RPMI7951 (cell line): ENCODE data around the genes FGF10, MRPS30 and FST.

DNA sequence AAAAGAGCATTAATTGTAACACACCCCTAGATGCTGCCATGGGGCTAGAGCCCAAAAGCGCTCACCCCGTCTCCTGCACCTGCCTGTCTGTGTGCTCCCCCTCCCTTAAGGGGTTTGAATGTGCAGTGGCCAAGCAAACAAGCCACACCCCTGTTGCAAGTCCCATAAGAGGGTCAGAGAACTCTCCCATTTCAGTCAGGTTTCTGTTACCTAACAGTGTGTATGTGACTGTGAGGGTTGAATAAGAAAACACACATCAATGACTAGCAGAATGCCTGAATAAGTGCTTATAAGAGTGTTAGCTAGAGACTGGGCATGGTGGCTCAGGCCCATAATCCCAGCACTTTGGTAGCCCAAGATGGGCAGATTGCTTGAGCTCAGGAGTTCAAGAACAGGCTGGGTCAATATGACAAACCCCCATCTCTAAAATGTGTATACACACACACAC is 14.1 kb upstream of the SELENOP start:
- RAMPAGE, long total RNA, result no peak

DNA sequence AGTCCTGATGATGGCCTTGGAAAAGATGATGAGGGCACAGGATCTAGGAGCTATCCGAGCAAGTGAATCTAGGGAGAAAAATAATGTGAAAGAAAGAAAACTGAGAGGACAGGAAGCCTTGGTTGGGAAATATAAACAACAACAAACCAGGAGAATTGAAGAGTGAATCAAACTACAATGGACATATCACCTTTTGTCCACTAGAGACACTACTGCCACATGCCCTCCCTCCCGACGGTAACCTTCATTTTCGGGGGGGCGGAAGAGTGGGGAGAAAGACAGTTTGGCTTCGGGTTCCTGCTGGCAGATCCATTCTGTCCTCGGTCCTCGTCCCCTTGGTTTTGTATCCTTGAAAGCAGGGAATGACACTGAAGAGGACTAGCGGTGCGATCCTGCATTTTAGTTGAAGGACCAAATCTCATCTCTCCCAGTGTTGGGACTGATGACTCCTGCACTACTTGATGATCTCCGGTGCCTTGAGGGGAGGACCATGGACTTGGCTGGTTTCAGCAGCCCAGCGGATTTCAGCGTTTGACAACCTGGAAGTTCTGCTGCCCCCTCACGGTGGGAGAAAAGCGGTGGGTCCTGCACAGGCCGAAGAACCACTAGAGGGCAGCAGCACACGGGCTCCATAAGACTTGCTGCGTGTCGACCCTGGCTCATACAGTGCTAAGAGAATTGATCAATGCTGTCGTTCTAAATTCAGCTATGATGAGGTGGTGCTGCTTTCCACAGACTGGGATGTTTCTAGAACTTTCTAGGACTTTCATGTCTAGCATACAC is 15.2 kb upstream of the ZNF131 start:
- RAMPAGE, long total RNA, result no peak

DNA sequence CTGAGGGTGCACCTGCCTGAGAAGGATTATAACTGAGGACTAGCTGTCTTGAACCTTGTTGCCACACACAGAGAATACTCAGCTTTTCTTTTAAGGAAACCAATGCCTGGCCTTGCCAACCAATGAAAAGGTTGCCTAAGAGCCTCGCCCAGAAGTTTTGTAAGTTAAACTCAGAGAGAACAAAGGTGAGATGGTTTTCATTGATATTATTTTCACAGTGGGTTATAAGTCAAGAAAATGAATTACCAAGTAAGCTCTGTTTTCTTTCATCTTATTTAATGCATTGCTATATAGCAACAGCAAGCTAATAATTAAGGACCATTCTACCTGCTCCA is 45.0 kb downstream of the NIM1K start:
- RAMPAGE, long total RNA, result no peak

DNA sequence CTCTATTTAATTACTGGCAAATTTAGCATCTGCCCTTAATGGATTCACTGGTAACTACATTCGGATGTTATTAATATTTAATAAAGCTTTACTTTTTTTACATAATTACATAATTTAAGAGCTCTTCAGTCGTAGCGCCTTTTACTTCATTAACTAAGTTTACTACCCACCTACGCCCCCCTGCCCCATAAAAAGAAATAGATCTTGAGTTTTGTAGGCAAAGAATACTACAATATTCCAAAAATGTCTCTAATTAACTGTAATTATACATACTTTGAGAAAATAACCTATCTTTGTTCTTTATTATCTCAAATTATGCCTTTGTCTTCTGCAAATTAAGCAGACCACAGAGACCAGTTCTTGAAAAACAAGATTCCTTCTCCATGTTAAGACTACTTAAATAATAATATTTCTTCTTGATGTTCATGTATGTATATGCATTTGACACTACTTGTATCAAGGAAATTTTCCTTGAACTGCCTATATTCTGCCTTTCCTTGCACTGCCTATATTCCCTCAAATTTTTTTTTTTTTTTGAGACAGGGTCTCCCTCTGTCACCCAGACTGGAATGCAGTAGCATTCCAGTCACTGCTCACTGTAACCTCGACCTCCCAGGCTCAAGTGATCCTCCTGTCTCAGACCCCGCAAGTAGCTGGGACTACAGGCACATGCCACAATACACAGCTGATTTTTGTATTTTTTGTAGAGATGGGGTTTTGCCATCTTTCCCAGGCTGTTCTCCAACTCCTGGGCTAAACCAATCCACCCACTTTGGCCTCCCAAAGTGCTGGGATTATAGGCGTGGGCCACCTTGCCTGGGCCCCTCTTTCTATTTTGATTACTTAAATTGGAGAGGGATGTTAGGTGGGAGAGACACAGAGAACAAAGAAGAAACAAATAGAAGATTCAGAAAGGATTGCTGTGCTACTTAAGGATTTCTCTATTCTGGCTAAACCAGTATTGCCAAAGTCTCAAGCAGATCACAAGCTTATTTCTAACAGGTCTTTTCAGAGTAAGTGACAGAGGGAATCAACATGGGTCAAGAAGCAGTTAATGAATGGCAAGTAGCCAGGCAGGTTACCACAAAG is 4.2 kb downstream of the HMGCS1 start:
- RAMPAGE, long total RNA, result no peak

DNA sequence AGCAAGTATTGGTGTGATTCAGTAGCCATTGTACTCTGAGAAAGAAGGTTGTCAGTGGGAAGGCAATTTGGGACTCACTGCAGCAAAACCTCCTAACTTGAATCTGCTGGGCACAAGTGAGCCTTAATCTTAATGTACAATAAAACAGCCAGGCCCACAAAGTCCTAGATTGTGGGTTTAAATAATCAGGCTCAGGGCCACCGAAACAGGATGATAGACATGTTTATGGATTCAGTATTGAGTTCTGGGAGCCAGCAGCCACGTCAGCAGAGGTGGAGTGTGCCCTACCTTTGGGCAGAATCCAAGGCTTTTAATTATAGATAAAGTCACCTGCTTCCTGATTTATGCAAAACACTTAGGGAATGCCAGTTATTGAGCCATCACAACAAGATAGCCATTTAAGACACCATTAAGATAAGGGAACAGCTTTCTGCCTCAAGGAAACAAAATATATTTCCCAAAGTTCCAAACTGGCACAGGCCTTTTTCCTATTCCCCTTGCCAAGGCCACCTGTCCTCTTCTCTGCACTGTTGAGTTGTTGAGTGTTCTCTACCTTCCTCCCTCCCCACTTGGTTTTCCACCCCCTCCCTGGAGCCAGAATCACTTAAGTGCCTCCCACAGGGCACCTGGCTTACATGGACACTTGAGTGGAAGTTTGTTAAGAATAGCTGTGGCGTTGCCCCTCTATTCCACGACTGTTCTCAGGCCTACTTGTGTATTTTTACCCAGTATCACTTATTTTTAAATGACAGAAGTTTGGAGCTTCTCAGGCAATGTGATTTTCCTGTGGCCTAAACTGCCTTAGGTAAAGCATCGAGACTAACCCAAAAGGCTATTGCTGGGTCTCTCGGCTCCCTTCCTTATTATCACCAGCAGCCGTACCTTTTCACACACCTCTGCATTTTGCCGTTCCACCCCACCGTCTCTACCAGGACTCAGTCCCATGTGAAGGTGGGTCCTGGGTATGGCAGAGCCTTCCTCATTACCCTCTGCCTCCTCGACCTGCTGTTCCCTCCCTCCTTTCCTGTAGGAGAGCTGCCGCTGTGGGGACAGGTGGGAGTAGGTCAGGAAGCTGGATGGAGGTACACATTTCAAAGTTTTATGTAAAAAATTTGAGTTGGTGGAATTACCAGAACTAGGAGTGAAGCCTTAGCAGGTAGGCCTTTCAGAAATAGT is 2.2 kb downstream of the CCL28 start:
- RAMPAGE, long total RNA, result no peak

GRCh38 chr5:43497563-43498280 is 14.1 kb upstream of the TMEM267 start:
- RAMPAGE, long total RNA, result no peak

GRCh38 chr5:43684089-43684512 is 81.1 kb downstream of the NNT start:
- RAMPAGE, long total RNA, result no peak

DNA sequence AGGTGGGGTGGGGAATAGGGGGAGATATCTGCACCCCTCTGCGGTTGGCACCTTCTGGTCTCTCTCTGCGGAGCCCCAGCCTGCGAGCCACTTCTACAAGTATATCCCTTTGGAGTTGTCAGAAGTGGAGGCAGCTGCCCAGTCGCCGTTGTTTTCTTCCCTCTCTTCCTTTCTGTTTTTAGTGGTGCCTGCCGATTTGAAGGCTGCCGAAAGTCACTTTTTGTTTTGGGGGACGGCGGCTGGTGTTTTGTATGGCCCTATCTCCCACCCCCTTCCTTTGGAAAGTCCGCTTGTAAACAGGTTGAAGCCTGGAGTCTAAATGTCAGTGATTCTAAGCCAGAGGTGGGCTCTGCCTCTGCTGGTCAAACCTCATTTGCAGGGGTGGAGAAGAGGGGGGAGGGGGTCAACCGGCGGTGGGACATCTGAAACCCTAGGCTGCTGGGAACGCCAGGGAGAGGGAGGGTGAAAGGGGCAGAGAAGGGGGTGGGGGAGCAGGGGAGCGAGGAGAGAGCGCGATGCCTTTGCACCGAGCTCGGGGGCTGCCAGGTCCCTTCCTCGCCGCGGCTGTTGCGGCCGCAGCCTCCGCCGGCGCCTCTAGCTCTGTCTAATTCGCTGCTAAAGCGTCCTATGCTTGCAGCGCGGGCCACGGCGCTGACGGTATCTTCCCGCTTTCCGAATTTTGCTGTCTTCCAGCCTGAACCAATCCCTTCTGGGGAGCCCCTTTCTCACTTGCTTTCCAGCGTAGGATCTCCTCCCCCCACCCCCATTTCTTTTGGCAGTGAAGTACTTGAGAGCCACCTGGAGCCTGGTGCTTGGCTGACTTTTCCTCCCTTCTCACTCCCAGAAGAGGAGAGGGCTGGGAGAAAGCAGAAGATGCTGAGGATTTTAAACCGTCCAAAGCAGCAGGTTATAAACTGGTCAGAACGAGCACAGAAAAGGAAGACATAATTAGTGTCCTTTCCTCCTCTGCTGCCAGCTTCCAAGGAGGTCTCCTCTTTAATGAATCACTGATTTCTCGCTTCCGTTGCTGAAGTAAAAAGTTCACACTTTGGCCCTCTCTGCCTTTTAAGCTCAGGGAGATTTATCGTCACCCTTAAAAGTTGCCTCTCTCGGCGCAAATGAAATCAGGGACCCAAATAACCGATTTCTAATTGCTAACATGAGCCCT is at the start of gene FGF10:
TSS of gene FGF10 (minus strand) at position 324 of the 1,168 bp plus-strand sequence.
- RAMPAGE, long total RNA, result no peak

- RAMPAGE, long total RNA, result no peak
These were observed at the start of gene MRPS30 for GRCh38 chr5:44808553-44809294. Gene MRPS30 (plus strand): TSS chr5:44808947.

- RAMPAGE, long total RNA, result no peak
These were observed 84.9 kb upstream of the ITGA1 start for GRCh38 chr5:52702762-52703197.

DNA sequence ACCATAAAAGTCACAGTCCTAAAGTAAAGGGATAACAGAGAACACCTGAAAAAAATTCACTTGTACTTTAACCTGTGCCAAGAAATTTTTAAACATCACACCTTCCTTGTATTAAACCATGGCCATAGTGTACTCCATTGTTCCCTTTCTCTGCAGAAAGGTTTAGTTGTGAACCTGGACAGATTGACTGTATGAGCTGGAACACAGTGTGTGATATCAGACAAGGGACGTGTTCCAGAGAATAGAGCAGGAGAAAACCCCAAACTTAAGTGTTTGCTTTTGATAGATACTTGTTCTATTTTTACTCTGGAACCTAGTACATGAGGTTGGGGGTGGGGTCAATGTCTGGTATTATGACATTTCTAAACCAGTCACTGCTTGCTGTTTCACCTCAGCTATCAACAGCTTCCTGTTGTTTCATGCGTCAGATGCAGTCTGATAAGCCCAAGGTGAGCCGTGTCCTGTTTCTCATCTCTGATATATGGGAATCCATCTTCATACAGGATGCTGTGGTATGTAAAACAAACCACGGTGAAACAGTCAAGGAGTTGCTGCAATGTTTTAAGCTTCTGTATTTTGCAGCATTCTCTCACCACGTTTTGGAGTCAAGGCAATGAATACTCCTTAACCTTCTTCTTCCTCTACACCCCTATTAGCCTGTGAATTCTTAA is 62.4 kb upstream of the ITGA1 start:
- RAMPAGE, long total RNA, result no peak

DNA sequence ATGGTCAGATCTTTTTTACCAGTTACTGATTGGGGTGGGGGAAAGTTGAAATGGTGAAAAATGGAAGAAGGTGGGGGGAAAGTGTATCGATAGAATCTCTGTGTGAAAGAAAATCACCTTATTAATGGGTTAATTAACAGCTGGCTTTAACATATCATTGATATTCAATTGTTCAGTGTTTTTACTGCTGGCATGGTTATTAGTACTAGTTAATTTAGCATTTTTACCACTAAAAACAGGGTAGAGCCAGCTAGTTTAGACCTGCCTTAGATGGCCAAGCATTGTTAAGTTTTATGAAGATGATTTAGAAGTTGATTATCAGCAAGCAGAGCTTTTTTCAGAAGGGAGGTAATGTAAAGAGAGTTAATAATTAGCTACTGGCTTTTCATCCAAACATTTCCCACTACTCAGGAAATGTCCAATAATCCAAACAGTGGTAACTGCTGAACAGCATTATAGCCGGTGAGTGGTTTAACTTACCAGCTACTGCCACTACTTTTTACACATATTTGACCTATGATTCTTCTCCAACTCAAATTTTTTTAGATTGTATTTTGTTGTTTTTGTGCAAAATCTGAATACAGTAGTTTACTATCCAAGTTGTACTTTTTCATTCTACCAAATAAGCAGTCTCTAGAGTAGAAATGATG is 1.6 kb downstream of the ITGA1 start:
- RAMPAGE, long total RNA, result no peak

DNA sequence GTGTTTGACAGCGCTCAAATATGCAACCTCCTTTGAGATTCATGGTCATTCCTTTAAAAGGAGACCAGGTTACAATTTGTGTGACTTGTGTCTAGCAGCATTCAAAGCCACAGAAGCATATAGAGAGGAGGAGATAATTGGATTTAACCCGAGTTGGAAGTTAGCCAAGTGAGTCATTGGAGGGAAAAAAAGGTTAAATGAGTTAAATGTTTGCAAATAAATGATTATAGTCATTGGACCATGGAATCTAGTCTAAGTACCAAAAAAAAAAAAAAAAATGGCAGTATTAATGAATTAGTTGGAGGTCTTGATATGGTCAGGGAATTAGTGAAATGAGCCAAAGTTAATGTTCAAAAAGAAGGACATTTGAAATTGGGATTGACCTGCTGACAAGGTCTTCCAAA is 91.0 kb downstream of the ITGA1 start:
- RAMPAGE, long total RNA, result no peak

- RAMPAGE, long total RNA, result no peak
These were observed 100.1 kb downstream of the ITGA1 start for GRCh38 chr5:52887688-52888360.

DNA sequence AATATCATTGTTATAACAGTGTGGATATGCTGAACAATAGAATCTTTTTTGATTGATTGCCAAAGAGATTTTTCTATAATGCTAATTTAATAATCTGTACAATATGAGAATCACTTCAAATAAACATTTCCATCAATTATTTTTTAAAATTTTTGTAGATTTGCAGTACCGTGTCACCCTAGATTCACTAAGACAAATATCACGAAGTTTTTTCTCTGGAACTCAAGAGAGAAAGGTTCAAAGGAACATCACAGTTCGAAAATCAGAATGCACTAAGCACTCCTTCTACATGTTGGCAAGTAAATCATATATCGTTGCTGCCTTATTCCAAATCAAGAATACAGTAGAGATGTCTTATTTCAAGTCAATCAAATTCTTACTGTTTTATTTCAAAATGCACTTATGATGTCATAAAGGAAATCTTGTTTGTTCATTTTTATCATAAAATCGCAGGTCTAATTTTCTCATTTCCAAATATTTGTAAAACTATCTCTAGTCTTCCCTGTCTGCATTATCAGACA is 68.9 kb upstream of the ITGA2 start:
- RAMPAGE, long total RNA, result no peak

- RAMPAGE, long total RNA, result no peak
These were observed 58.4 kb upstream of the MOCS2 start for GRCh38 chr5:53167918-53168407.

DNA sequence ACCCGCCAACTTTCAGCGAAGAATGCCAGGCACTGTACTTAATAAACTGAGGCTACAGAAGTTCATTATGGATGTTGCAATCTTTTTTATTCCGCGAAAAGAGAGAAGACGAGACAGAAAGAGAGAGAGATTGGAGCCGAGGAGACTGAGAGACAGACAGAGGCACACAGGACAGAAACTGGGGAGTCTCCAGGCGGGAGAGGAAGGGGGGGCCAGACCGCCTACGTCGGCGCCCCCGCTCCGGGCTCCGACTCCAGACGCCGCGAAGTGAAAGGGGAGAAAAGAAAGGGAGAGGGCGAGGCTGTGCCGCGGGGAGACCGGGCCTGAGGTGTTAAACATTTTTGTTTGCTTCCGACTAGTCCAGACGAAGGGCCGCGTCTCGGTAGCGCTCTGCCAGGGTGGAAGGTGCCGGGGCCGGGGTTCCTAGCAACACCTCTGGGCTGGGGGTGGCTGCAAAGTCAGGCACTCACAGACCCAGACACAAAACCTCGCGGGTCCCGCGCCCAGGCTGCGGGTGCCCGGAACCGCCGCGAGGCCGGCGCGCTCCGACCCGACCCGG is 864 bp upstream of the FST start:
- RAMPAGE, long total RNA, result no peak

DNA sequence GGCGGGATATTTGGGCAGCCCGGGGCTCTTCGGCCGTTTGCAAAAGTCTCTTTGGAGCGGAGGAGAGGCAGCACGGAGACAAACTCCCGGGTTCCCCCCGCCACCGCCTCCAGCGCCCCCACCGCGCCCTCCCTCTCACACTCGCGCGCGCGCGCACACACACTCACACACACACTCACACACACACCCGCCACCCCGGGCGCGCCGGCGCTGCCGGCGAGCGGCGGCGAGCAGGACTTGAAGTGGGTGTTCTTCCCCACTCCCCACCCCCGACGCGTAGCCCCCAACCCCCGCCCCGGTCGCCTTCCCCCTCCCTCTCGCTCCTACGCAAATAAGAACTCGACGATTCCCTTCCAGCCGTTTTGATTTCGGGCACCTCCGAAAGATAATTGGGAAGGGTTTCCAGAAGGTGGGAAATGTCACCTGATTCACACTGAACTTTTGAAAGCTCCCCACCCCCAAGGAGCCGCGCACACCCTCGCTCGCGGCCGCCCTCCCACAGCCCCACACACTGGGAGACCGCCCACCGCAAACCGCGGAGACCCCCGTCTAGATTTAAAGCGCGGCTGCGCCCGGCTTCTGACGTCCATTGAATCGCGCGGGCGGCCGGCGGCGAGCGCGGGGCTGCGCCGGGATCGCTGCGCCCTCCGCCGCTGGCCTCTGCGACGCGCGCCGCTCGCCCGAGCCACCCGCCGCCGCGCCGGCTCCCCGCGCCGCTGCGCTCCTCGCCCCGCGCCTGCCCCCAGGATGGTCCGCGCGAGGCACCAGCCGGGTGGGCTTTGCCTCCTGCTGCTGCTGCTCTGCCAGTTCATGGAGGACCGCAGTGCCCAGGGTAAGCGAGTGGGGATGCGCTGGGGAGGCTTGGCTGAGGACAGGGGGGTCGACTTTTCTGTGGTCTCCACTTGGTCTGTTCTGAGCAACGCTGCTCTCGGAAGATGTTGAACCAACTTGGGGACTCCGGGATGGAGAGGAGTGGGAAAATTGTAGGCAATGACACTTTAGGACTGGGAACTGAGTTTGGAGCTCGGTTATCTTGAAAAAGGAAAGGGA is at the start of gene FST:
TSS of gene FST (plus strand) at position 585 of the 1,050 bp plus-strand sequence.
- RAMPAGE, long total RNA, result no peak

GRCh38 chr5:53997066-53997730 is 313.2 kb downstream of the ARL15 start:
- RAMPAGE, long total RNA, result no peak

GRCh38 chr5:54168323-54169020 is 141.9 kb downstream of the ARL15 start:
- RAMPAGE, long total RNA, result no peak